Subcutaneous preadipocyte (primary cell): Measurements from ENCODE around the genes MEF2B and ZNF429.

- CAGE, long polyA plus RNA = no peak
Observed at GRCh38 chr19:19063009-19063314, 832 bp upstream of the SLC25A42 start.

DNA sequence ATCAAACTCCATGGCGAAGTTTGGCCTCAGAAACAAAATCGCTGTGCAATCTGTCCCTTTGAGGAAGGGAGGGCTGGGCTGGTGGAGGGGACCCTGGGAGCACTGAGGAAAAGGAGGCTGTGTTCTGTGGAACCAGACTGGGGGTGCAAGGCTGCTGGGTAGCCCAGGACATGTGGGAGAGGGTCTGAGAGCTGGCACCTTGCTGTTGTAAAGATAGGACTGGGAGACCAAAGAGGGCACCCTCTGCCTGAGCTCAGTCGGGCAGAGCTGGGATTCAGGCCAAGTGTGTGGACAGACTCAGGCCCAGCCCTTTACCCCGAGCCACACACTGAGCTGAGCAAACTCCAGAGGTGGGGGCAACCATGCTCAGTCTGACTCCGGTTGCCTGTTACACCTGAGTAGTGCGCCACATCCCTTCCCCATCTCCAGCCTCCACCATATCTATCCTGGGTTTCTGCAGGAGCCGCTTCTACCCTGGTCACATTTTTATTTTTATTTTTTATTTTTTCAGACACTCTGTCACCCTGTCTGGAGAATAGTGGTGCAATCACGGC lies 35.5 kb downstream of the SLC25A42 start:
- CAGE, long polyA plus RNA = no peak

GRCh38 chr19:19111719-19112502 lies 26.4 kb downstream of the TMEM161A start:
- CAGE, long polyA plus RNA = no peak

DNA sequence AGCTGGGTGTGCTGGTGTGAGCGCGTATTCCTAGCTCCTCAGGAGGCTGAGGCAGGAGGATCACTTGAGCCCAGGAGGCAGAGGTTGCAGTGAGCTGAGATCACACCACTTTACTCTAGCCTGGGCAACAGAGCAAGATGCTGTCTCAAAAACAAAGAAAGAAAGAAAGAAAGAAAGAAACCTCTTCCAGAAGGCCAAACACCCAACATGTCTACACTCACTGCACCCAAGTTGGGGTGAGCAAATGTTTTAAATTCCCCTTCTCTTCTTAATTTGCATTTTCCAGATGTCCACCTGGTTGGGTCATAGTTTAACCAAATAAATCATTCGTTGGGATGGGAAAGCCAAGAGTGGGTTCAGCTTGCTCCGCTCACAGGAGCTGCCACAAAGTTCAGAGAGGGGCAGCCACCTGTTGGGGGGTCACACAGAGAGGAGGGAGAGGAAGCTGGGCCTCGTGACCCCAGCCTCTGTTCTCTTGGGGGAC lies 2.6 kb downstream of the MEF2B start:
- CAGE, long polyA plus RNA = no peak

DNA sequence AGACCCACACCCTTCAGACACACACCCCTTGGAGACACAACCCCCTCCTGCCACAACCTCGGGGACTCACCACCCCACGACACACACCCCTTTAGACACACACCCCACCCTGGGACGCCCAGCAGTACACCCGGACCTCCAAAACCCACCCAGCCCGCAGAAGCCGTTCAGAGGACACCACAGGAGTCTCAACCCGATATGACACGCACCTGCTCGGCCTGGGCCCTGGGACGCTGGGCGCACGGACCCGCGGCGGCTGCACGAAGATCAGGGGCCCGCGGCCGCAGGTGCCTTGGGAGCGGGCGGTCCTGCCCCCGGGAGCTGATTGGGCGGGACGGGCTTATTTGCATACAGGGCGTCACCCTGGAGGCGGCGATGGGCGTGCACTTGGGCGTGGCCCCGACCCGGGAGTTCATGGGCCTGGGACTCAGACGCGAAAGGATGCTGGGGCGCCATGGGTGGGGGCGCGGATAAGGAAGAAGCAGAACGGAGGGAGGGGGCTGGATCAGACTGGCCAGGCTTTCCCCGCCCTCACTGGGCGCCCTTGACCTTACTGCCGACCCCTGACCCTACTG lies at the start of gene MEF2B:
Gene MEF2B (minus strand): TSS at position 268 of the 575 bp plus-strand sequence.
- CAGE, long polyA plus RNA = no peak

GRCh38 chr19:19335605-19336523 lies 15.2 kb downstream of the MAU2 start:
- CAGE, long polyA plus RNA = no peak

DNA sequence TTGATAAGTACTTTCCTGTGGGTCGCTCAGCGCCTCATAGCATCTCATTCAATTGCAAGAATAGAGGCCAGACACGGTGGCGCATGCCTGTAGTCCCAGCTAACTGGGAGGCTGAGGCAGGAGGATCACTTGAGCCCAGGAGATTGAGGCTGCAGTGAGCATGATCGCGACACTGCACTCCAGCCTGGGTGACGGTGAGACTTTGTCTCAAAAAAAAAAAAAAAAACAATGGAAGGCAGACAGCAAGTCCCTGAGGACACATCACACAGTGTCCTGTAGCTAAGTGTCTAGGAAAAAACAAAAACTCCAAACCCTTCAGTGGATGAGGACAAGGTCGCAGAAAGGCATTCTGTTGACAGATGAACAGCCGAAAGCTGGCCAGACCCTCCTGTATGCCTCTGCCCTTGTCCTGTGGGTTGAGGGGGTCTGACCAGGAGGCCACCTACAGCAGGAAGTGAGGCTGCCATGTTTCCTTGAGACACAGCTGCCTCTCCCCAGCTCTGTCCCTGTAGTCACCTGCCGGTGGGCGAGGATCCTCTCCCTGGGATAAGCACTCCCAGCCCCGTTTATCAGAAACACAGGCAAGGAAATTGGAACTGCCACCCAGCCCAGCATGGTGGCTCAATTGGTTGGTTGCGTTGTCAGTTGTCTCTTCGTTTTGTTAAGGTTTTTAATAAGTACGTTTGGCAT lies 37.4 kb downstream of the MAU2 start:
- CAGE, long polyA plus RNA = no peak

GRCh38 chr19:19418526-19418874 lies 13.0 kb downstream of the GATAD2A start:
- CAGE, long polyA plus RNA = no peak

GRCh38 chr19:19459639-19460070 lies 54.2 kb downstream of the GATAD2A start:
- CAGE, long polyA plus RNA = no peak

GRCh38 chr19:19467782-19468779 lies 47.3 kb downstream of the TSSK6 start:
- CAGE, long polyA plus RNA = no peak

DNA sequence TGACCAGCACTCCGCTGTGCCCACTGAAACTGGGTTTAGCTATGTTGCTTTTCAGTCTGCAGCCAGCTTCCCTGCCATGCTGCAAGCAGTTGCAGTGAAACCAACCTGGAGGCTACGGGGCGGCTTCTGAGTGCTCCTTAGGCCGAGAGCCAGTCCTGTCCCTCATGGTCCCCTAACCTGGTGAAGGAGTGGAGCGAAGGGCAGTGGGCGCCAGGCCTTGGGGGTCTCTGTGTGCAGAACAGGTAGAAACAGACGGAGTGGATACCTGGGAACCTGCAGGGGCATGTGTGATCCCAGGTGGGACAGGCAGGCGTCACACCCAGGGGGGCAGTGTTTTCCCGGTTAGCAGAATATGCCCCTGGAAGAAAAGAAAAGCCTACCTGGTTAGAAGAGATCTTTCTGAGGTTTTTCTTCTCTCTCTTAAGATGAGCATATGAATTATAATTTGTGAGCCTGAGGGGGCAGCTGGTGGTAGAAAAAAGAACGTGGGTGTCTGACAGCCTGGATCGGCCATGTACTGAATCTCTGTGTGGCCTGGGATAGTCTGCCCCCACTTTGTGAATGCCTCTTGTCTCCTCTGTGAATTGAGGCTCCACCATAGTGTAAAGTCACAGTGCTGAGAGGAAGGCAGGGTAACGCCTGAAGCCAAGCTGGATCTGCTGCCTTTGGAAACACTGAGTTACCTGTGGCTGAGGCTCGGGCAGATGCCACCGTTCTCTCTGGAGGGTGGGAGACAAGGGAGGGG lies 38.7 kb downstream of the TSSK6 start:
- CAGE, long polyA plus RNA = no peak

GRCh38 chr19:19500840-19501572 lies 14.3 kb downstream of the TSSK6 start:
- CAGE, long polyA plus RNA = no peak

GRCh38 chr19:19662792-19663053 lies 753 bp downstream of the ATP13A1 start:
- CAGE, long polyA plus RNA = no peak

DNA sequence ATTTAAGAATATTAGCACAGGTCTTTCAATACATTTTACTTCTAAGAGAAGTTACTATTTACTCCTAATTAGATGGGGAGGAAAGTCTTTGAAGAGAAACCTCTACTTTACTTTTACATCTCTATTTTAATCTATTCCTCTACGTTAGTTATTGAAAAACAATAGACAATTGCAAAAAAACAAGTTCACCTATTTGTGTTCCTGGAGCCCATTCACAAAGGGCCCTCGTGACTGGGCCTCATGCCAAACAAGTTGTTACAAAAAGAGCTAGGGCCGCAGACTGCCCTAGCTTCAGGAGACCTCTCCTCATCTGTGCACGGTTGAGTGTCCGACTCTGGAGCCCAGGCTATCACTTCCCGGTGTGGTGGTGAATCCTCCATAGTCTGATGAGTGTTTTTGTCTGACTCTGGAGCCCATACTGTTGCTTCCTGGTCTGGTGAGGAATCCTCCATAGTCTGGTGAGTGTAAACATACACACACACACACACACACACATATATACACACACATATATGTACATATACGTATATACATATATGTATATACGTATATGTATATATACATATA lies 190.9 kb downstream of the ZNF486 start:
- CAGE, long polyA plus RNA = no peak

DNA sequence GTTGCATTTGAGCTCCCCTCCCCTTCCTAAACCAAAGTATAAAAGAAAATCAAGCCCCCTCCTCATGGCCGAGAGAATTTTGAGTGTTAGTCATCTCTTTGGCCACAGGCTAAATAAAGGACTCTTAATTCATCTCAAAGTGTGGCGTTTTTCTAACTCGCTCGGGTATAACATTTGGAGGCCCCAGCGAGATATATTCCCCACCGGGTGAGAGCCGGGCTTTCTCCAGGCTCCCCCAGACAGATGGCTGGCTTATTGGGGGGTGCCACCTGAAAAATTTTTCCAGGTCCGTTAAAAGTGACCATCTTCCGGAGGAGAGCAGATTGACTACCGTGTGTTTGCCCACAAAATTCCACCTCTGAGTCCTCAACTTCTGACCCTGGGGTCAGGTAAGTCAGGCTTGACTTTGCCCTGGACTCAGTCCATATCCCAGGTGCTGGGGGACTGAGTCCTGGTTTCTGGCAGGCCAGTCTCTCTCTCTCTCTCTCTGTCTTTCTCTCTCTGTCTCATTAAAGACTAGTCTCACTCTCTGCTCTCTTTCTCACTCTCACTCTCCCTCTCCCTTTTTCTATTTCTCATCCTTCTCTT lies 195.5 kb downstream of the ZNF486 start:
- CAGE, long polyA plus RNA = no peak

- CAGE, long polyA plus RNA = no peak
Observed at GRCh38 chr19:20769495-20769982, 6.6 kb upstream of the ZNF66 start.

DNA sequence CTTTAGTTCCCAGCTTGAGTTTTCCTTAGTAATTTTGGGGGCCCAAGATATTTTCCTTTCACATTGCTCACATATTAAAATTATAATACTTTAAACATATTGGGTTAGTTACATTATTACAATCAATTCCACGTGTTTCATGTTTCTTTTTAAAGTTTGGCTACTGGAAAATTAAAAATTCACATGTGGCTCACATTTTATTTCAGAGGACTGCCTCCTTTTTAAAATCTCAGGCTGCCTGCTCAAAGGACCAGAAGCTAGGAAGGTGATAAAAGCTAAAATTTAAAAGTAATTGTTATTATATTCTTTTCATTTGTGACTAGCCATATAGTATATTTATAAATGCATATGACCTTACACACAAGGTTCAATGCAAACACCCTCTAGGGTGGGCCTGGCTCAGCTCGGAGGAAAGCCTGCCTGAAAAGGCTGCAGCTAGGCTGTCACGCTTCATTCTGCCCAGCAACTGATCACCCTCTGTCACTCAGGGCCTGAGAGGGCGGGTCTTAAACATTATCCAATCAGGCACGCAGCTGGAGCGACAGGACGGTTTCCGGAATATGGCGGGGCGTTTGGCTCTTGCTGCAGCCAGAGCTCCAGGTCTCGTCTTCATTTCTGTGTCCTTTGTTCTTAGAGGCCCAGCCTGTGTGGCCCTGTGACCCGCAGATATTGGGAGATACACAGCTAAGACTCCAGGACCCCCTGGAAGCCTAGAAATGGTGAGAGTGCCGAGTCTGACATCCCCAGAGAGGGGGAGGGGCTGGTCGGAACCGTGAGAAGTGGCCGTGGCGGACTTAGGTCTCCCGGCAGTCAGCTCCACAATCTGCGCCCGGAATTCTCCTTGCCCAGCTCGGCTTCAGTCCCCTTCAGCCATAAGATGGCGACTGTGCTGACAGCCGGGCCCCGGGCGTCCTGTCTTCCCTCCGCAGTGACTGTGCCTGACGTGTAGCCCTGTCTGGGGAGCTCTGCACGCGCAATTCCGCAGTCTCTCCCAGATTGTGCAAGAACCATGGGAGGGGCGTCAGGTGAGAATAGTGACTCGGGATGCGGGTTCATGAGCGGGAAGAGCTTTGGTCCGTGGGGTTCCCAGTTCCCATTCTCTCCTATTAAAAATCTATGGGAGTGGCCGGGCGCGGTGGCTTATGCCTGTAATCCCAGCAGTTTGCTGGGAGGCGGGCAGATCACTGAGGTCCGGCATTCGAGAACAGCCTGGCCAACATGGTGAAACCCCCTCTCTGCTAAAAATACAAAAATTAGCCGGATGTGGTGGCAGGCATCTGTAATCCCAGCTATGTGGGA lies at the start of gene ZNF429:
Gene ZNF429 (plus strand): TSS at position 547 of the 1,299 bp plus-strand sequence.
- CAGE, long polyA plus RNA = no peak

- CAGE, long polyA plus RNA = no peak
Observed at GRCh38 chr19:22028594-22028943, 17.8 kb upstream of the ZNF208 start.

DNA sequence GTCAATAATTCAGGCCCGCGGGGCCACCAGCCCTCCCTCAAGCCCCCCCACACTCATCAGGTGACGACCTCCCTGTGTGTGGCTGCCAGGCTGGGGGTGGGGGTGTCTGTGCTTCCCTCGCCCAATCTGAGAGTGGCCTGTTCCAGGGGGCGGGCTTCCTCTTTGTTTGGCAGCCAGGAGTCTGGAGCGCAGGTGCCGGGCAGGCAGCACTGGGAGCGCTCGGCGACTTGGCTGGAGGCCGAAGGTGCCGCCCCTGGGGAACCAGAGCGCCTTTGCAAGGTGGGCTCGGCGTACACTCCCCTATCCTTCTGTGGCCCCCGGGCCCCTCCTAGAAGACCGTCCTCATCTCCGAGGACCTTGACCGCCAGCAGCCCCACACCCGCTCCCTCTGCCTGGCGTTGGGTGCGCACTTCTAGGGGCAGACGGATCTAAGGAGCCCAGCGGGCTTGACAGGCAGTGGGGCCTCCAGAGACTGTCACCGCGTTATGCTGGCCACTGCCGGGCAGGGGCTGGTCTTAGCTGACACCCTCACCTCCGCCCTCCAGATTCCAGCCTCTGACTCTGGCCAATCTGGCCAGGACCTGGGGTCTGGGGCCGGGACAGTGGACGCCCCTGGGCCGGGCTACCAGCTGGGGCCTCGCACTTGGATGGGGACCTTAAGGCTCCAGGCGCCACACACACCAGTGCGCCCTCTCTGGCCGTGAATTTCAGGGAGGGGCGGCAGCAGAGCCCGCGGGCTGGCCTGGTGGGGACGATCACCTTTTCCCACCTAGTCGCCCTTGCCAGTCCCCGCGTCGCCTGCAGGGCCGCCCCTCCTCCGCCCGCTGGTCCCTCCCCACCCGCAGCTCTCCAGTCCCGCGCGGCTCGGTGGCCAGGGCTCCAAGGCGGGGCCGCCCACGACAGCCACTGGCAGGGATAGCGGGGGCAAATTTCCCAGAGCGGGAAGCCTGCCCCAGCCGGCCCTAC lies 5.7 kb upstream of the ZNF98 start:
- CAGE, long polyA plus RNA = no peak

DNA sequence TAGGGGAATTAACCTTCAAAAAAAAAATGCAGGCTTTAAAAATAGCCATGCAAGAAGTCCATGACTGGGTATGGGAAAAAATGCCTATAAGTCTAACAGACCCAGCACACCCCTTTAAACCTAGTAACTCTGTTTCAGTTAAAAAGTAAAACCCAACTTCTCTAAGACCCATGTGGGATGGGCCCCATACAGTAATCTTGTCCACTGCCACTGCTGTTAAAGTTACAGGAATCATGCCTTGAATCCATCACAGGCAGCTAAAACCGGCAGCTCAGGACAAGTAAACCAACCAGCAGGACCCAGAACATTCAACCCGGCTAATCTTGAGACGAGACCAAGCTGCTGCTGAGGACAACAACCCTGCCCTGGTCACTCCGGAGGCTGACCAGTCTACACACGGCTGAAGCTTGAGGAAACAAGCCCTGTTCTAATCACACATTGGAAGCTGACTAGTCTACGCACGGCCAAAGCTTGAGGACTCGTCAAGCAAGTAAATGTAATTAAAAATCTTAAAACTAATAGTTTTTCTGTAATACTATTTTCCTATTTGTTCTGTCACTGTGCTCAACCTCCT lies 105.2 kb upstream of the ZNF492 start:
- CAGE, long polyA plus RNA = no peak